H4 (cell line): ENCODE measurements around a stretch of chr4.

DNA sequence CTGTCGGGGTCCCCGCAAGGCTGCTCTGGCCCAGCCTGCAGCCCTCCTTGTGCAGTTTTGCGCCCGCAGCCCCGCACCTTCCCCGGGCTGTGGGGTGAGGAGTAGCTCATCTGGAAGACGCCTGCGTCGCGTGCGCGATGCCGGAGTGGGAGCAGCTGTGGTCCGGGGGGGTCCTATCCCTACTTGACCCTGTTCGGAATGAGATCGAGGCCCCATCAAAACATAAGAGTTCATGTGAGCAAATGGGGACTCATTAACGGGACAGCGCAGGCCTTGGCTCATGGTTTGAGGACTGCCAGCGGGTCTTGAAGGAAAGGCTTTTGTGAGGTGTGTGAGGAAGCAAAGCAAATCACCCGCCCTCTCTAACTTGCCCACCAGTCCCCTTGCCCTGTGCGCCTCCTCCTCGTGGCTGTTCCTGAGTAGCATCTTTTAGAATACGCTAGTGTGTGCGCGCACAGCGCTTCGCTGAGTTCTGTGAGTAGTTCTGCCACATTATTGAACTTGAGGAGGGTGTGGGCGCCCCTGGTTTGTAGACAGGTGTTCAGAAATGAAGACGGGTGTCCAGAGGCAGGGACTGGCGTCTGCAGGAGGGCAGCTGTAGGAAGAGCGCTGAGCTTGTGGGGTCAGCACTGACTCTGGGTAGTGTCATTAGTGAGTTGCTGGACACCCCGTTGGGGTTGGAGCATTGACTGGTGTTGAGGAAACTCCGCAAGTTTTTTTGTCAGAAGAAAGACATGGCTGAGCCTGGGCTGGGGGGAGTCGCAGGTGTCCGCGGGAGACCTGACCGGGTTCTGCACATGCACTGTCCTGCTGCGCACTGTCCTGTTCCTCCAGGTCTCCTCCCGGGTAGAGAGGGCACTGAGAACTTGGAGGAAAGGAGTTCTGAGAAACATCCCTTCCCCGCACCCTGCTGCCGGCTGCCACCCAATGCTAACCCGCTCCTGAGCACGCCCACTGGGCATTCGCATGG is 88.9 kb downstream of the ZNF718 start:
- RAMPAGE, long total RNA: no peak

DNA sequence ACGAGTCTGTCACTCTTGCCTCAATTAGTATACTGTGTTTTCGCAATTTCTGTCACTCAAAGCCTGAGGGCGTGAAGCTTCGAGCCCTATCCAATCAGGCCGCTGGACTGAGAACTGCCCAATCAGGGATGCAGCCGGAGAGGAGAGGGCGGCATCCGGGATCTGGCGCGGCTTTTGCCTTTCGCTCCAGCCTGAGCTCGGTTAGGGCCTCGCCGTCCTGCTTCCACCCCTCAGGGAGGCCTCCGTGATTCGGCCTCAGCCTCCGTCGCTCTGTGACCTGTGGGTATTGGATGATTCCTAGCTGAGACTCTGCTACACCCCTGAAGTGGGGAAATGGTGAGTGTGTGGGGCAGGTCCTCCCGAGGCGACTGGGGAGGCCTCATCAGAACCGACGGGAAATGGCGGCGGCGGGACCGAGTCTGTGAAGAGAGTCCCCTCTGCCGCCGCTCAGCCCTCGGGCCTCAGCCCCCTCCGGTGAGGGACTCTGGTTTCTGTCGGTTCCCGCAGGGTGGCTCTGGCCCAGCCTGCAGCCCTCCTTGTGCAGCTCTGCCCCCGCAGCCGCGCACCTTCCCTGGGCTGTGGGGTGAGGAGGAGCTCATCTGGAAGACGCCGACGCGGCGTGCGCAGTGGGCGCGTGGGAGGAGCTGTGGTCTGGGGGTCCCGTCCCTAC is 48.5 kb downstream of the ZNF141 start:
- RAMPAGE, long total RNA: no peak

- RAMPAGE, long total RNA: no peak
Observed at GRCh38 chr4:677849-678321, 3.5 kb downstream of the MYL5 start.

GRCh38 chr4:678322-679378 is 4.3 kb downstream of the MYL5 start:
- RAMPAGE, long total RNA: no peak

DNA sequence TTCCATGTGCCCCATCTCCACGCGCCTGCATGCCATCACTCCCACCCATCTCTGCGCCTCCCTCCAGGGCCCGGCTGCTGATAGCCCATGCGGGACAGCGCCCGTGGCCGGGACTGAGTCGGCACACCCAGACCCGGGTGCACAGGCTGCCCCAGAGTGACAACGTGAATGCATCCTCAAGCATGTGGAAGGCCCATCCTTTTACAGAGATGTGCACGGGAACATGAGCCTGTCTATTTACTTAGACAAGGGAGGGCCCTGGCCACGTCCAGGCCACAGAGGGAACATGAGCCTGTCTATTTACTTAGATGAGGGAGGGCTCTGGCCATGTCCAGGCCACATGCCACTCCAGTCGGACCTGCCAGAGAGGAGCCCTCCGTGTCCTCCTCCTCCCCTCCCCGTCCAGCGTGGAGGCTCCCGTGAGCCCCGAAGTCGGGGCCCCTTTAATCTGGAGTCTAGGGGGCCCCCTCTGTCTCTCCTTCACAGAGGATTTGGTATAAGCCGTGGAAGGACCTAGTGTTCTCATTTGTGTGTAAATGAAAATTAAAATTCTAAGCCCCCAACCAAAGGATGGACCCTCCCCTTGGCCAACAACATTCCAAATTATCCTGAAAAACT is 4.3 kb upstream of the SLC49A3 start:
- RAMPAGE, long total RNA: no peak

DNA sequence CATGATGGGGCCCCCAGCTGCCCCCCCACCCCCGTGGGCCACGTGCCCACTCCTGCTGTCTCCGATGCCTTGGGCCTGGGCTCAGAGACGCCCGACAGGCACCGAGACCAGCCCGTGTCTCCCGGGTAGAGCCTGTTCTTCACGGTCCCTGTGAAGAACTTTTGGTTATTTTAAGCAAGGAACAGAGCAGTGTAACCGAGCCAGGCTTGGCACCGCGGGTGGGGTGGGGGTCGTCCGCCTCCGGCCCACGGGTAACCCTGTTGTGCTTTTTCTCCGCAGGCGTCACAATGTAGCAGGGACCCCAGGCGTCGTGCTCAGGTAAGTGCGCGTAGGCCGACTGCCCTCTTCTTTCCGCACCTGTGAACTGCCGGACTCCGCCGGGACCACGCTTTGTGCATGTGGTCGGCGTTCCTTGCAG is 24.7 kb downstream of the PCGF3 start:
- RAMPAGE, long total RNA: no peak

- RAMPAGE, long total RNA: no peak
Observed at GRCh38 chr4:734747-735017, 29.1 kb downstream of the PCGF3 start.

DNA sequence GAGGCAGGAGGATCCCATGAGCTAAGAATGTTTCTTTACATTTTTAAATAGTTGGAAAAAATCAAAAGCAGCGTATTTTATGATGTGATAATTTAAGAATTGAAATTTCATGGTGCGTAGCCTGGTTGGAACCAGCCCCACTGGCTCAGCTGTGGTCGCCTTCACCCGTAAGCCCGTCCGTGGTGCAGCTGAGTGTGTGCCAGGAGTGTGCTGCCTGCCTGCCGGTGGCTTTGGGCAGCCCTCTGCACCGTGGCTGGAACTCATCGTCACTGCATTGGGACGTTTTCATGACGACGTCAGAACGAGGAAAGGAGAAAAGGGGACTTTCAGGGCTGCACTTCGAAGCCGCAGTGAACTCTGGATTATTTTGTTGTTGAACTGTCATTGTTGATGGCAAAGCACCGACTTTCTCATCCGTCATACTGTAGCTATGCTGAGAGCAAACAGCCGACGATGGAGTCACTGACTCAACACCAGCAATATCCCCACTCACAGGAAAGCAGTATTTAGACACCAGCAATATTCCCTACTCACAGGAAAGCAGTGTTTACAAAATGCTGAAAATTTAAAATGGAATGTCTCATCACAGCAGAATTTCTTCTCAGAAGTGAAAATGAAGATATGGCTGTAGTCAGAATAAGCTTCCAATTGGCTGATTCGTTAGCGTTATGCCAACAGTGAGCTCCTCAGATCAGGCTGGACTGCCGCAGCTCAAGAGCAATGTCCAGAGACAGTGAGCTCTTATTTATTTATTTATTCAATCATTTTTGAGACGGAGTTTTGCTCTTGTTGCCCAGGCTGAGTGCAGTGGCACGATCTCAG is 35.2 kb downstream of the PCGF3 start:
- RAMPAGE, long total RNA: no peak

DNA sequence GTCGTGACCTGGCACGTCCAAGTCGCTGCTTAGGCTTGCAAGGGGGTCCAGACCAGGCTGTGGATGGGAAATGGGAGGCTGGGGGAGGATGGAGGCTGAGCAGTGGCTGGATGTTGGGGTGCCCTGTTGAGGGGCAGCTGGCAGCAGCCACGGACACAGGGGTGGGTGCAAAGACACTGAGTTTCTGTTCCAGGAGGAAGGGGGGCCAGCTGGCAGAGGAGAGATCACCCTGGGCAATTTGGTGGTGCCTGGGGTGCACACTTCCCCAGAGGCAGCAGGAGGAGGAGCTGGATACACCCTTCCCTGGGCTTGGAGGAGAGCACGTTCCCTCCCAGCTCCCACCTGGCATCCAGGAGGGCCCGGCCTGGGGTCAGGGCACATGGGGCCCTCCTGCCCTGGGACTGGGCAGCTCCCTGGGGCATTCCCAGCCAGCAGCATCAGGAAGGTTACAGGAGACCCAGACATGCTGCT is 42.8 kb downstream of the CPLX1 start:
- RAMPAGE, long total RNA: no peak

DNA sequence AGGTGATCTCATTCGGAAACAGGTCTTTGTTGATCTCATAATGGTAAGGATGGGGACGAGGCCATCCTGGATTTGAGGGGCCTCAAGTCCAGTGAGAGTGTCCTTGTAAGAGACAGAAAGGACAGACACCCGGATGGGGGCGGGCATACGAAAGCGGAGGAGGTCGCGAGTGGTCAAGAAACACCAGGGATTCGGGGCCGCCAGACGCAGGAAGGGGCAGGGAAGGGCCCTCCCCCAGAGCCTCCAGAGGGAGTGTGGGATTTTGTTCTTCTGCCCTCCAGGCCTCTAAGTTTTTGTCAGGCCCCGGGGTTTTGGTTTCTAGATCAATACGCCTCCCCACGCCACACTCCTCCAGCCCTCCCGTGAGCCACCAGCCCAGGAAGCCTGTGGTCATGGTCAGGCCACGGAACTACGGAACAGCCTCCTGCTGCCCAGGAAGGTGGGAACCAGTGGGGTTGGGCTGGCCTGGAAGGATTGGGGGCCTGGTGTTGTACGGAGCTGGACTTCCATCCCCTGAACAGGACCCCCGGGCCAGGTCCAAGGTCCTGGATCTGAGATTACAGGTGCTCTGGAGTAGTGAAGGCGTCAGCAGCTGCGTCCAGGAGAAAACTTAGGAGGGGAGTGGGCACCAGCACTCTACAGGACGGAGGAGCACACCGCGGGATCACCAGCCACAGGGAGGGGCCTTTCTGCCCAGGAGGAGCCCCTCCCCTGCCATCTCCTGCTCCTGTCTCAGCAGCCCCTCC is 38.3 kb downstream of the CPLX1 start:
- RAMPAGE, long total RNA: no peak

GRCh38 chr4:792282-793165 is 33.4 kb downstream of the CPLX1 start:
- RAMPAGE, long total RNA: no peak

- RAMPAGE, long total RNA: no peak
Observed at GRCh38 chr4:891421-892201, 40.5 kb downstream of the GAK start.

- RAMPAGE, long total RNA: no peak
Observed at GRCh38 chr4:958811-959844, 14.2 kb downstream of the DGKQ start.

DNA sequence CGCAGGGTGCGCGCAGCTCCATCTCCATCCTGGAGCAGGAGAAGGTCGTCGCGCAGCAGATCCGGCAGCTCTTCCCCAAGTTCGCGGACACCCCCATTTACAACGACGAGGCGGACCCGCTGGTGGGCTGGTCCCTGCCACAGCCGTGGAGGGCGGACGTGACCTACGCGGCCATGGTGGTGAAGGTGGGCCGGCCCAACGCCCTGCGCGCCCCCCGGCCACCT is 8.7 kb upstream of the SLC26A1 start:
- RAMPAGE, long total RNA: no peak

DNA sequence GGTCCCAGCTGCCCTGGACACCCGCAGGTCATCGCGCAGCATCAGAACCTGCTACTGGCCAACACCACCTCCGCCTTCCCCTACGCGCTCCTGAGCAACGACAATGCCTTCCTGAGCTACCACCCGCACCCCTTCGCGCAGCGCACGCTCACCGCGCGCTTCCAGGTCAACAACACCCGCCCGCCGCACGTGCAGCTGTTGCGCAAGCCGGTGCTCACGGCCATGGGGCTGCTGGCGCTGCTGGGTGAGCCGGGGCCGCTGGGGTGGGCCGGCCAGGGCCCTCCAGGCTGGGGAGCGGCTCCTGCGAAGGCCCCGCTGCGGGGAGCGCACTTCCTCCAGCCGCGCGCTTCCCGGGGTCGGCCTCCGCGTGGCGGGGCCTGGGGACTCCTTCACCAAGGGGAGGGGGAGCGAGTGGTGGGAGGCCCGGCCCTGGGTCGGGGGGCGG is 9.1 kb upstream of the SLC26A1 start:
- RAMPAGE, long total RNA: no peak

- RAMPAGE, long total RNA: no peak
Observed at GRCh38 chr4:1025176-1025805, 13.9 kb downstream of the FGFRL1 start.

DNA sequence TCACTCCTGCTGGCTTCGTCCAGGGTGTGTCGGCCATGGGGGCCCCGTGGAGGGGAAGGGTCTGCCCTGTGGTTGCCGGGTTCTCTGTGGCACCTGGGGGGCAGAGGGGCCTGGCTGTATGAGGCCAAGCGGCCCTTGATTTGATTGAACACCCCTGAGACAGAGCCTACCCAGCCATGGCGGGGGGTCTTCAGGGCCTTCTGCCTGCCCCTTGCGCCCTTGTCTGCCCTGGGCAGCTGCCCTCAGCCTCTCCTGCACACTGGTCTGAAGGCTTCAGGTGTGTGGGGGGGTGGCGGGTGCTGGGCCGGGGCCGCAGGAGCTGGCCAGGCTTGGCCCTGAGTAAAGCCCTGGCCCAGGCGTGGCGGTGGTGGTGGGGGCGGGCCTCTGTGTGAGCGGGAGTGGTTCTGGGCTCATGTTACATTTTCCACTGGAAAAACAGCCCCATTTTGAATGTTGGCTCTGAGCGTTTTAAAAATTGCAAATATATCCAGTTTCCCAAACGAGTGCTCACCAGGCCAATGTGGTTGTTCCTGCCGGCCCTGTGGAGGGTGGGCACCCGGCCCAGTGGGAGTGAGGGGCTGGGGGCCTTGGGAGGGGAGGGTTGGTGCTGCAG is 28.0 kb downstream of the FGFRL1 start:
- RAMPAGE, long total RNA: no peak

DNA sequence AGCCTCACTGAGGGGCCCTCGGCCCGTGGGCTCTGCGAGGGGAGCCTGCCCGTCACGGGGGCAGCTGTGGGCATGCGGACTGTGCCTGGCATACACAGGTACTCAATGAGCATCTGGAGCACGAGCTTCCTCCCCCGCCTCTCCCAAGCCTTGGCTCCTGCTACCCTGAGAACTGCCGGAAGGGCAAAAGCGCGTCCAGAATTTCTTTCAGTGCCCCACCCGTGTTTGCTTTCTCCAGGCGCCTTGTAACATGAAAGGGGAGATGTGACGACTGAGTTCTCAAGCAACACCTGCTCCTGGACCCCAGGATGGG is 47.3 kb downstream of the FGFRL1 start:
- RAMPAGE, long total RNA: no peak

DNA sequence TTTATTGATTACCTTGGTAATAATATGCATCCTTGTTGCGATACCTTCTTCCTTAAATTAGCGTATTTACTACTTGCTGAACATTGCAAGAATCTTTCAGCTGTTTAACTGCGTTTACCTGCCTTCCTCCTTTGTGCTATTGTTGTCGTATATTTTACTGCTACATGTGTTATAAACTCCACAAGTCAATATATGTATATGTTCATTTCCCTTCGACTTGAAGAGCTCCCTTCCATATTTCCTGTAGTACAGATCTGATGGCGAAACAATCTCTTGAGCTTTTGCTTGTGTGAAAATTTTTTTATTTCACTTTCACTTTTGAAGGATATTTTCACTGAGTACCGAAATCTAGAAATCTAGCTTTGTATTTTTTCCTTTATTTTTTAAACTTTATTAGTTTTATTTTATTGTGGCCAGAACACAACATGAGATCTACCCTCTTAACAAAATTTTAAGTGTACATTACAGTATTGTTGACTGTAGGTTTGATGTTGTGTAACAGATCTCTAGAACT is 24.0 kb upstream of the RNF212 start:
- RAMPAGE, long total RNA: no peak

- RAMPAGE, long total RNA: no peak
Observed at GRCh38 chr4:1154043-1155370, 17.9 kb downstream of the SPON2 start.